NB4 (cell line): ENCODE measurements around a stretch of chr9.

DNA sequence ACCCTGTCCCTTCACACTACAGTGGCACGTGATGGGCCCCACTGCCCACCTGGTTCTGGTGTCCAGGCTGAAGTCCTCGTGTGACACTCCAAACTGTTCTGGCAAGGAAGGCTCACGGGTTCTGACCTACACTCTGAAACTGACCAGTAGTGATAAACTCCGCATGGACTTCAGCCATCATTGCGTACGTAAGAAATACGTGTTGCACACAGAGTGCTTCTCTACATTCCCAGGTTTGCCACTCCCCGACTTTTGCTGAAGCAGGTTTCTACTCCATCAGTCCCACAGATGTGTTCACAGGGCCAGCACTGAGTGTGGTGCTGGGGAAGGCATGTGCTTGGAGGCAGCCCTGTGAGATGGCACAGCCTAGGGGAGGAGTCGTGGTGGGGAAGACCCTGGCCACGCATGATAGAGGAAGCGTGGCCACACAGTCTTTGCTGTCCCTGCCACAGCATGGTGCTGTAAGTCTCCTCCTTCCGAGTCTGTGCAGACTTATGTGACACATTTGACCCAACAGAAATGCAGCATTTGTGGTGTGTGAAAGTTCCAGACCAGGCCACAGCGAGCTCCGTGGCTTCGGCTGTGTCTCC, 198.0 kb downstream of the AUH start:
- RRBS: no CpG with 5 or more reads among the region's 15 CpGs

GRCh38 chr9:91197651-91198156, 164.0 kb downstream of the AUH start:
- RRBS: no CpG with 5 or more reads among the region's 9 CpGs

GRCh38 chr9:91265018-91265795, 96.5 kb downstream of the AUH start:
- RRBS: no CpG with 5 or more reads among the region's 4 CpGs

- RRBS: no CpG with 5 or more reads among the region's 2 CpGs
These were observed 75.7 kb downstream of the AUH start for GRCh38 chr9:91286053-91286292.

DNA sequence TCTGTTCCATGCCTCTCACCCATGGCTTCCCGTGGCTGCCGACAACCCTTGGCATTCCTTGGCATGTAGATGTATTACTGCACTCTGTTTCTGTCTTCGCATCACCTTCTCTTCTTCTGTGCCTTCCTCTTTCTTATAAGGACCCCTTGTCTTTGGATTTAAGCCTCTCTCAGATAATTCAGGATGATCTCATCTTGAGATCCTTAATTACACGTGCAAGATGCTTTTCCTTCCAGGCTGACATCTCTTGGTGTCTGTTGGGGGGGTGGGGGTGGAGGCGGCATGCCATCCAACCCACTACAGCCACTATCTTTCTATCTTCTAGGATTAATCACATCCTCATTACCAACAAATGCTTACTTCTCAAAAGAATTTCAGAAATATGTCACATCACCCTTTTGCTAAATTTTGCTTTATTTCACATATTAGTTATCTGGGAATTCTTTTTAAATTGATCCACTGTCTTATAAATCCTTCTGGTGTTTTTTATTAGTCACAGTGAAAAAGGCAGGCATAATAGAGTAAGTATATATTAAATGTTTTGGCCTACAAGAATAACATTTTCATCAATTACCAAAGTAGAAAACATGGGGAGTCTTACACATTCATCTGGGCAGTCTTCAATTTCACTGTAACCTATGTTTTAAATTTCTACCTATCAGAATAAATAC, 70.5 kb downstream of the AUH start:
- RRBS: no CpG with 5 or more reads among the region's 5 CpGs

- RRBS: no CpG with 5 or more reads among the region's 5 CpGs
These were observed 60.5 kb downstream of the AUH start for GRCh38 chr9:91301051-91301732.

DNA sequence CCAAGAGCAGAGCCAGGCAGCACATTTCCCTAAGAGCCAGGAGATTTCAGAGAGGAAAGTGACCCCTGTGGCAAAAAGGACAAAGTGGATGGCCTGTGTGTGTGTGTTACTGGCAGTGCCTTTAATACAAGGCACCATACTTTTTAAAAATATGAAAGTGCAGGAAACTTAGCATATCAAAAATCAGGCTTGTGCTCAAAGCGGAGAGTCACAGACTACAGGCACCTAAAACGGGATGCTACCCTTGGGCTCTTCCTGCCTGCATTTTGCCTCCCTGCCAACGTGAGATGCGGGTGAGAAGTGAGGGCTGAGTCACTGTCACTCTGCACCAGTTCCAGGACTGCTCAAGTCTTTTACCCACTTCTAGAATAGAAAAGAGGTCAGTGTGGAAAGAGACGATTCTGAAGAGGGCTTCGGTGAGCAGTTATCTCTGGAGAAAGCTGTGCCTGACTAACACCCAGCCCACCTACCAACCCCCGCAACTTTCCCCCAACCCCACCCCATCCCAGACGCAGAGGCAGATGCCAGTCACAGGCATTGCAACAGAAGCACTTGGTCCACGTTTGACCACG, 15.8 kb downstream of the NFIL3 start:
- RRBS: no CpG with 5 or more reads among the region's 10 CpGs

DNA sequence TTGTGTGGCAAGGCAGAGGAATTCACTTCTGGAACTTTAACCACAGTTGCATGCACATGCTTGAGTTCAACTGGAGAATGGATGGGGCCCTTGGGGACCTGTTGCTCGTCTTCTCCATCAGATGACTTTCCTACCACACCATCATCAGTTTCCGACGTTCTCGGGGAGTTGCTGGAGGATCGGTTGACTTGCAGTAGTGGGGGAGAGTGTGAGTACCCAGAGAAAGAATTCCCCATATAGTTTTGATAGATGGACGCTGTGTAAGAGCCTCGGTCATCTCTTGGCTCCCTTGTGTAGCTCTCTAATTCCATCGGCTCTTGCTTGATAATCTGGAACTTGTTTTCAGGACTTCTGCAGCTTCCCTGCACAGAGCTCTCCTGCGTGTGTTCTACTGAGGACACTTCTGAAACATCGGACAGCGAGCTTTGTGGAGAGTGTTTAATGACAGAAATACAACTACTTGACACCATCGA, 13.8 kb downstream of the NFIL3 start:
- RRBS: no CpG with 5 or more reads among the region's 12 CpGs

DNA sequence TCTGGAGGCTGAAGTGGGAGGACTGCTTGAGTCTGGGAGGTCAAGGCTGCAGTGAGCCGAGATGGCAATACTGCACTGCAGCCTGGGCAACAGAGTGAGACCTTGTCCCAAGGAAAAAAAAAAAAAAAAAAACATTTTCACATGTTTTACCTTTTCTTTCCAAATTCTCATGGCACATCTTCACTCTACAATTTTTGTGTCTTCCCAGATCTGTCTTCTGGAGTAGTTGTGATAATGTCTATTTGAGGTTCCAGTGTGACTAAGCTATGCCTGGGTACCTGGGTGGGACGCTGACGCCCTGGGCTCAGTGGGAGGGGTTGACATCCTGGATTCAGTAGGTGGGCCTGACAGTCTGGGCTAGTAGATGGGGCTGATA, 153.7 kb downstream of the ROR2 start:
- RRBS: no CpG with 5 or more reads among the region's 3 CpGs

DNA sequence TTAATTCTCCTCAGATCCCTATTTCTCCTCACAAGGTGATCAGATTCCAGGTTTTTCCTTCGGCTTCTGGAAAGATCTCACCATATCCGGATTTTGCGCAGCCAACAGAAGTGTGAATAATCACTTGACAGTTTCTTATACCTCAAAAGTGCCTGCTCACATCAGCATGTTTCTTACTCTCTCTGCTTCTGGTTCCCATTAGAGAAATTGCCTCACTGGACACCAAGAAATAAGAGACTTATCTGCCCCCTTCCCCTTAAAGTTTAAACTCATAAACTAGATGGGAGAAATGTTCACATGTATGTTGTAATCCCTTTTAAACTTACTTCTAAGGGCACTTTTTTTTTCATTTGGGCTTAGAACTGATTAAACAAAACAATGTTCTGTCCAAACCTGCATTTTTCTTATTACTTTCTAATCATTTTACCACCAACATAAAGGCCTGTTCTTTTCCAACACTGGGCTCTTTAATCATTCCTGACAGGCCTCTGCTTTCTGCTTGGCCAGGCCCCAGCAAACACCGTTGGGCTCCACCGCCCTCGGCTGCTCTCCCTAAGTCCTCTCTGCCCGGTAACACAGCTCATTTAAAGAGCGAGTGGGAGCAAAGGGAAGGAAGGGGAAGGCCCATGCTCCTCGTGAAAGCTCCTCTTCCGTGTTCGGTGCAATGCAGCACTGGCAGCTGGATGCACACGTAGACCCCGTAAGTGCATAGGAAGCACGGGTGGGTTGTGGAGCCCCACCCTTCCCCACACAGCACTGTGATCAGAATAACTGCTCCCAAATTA, 53.4 kb downstream of the ROR2 start:
- RRBS: no CpG with 5 or more reads among the region's 14 CpGs

- RRBS: no CpG with 5 or more reads among the region's 7 CpGs
These were observed 3.4 kb downstream of the ROR2 start for GRCh38 chr9:91946351-91947311.

DNA sequence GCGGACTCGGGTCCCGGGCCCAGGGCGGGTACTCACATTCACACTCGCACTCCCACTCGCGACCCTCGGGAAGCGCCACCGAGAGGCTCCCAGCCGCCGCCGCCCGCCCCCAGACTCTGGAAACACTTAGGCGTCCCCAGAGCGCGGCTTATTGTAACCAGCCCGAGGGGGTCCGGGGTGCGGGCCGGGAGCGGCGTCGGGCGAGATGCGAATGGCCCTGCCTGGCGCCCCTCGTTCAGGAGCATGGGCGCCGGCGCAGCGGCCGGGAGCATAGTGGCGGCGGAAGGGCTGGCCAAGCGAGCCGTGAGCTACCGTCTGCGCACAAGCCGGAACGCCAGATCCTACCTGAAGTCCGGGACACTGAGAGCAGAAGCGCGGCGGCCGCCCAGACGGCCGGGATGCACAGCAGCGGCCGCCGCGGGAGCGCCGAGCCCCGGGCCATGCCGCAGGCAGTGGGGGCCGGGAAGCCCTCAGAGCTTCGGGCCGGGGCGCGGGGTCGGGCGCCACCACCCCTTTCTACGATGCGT, 443 bp downstream of the ROR2 start:
- RRBS: 1% methylated on average over 35 of the region's 65 CpGs

DNA sequence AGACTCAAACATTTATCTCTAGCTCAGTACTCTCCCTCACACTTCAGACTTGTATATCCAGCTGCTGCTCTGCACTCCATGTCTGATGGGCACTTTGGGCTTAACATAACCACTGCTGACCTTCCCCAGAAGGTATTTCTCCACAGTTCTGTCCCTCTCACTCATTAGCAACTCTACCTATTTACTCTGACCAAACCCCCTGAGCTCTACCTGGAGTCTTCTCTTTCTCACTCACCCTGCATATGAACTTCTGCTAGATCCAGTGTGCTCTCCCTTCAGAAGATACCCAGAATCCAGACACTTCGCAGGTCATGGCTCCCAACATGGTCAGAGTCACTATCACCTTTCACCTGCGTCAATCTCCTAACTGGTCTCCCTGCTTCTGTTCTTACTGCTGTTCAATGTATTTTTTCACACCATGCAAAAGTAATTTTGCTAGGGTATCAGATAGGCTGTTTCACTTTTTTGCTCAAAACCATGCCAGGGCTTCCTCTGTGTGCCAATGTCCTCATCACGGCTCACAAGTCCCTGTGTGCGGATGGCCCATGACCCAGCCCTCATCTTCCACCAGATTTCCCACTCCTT, 71.8 kb downstream of the SPTLC1 start:
- RRBS: no CpG with 5 or more reads among the region's 4 CpGs

GRCh38 chr9:92076363-92077053, 38.7 kb downstream of the SPTLC1 start:
- RRBS: no CpG with 5 or more reads among the region's 6 CpGs

- RRBS: no CpG with 5 or more reads among the region's 6 CpGs
These were observed 14.1 kb downstream of the NOL8 start for GRCh38 chr9:92310986-92311478.

- RRBS: no CpG with 5 or more reads among the region's 14 CpGs
These were observed 10.6 kb downstream of the NOL8 start for GRCh38 chr9:92314134-92315340.

DNA sequence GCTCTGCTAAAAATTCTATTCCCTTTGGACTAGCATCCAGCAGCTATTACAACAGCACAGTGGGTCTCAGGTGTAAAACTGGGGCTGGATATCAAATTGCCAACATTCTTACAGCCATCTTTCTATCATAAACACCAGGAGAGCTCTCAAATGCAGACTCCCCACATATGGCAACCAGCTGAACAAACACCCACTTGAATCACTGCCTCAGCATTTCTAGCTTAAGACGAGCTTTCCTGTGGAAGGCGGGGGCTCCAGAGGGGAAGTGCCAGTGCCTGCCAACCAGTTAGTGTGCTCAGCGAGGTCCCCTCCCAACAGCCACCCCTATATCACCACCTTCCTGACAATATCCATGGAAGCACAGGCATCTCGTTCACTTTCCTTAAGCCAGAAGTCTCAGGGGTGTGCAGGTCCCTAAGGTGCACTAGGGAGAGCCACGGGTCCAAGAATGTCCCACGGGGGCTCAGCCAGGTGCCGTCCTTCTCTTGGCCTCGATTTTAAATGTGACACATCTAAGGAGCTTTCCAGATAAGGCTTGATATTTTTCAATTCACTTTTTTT, 62.1 kb downstream of the IPPK start:
- RRBS: no CpG with 5 or more reads among the region's 8 CpGs

DNA sequence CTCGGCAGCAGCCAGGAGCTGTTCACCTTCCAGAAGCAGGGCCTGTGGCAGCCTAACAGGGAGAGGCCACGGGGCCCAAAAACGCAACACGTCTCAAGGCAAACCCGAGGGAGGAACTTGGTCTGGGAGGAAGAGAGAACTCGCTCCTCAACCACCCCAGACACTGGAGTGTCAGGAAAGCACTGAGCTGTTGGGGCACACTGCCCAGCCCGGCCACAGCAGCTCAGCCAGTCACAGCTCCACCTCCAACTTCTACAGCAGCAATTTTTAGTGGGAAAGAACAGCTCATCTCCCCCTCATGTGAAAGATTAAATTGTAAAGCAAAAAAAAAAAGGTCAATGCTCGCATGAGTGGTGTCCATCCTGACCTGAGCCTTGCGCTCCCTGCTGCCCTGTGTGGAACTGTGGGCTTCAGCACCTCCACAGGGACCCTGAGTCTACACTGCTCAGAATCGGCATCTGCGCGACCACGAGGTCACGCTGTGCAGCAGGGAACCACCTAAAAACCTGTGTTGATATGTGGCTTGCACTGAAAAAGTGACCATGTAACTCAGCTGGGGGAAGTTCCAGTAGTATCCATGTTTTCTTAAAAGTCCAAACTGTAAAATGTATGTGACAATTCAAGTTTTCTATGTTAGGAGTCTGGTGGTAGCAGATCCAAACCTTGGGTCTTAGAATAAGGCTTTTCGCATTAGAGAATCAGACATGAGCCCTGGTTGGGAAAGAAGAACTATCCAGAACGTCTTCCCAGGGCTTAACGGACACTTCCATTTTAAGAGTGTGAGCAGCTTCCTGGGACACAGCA, 54.9 kb downstream of the IPPK start:
- RRBS: no CpG with 5 or more reads among the region's 17 CpGs

- RRBS: no CpG with 5 or more reads among the region's 6 CpGs
These were observed 3.7 kb downstream of the IPPK start for GRCh38 chr9:92666300-92666583.

GRCh38 chr9:92728873-92729945, 35.4 kb downstream of the BICD2 start:
- RRBS: no CpG with 5 or more reads among the region's 24 CpGs